ENCODE results near the genes FPR2 and ZNF766.

- PRO-cap, 4 experiments: no peak in any of the 4 experiments
- RAMPAGE, long total RNA, 4 experiments: no peak in any of the 4 experiments
Measured at GRCh38 chr19:51467712-51468738, 9.8 kb upstream of the SIGLEC8 start.

- PRO-cap, 4 experiments: no peak in any of the 4 experiments
- RAMPAGE, long total RNA, 4 experiments: no peak in any of the 4 experiments
Measured at GRCh38 chr19:51552728-51553878, 18.0 kb upstream of the ZNF175 start.

- PRO-cap, 4 experiments: no peak in any of the 4 experiments
- RAMPAGE, long total RNA, 4 experiments: no peak in any of the 4 experiments
Measured at GRCh38 chr19:51572328-51572739, 1.3 kb downstream of the ZNF175 start.

- PRO-cap, 4 experiments: no peak in any of the 4 experiments
- RAMPAGE, long total RNA, 4 experiments: no peak in any of the 4 experiments
Measured at GRCh38 chr19:51695555-51696556, 2.7 kb downstream of the SPACA6 start.

GRCh38 chr19:51725995-51726725 lies 2.4 kb upstream of the HAS1 start:
- PRO-cap, 4 experiments: no peak in any of the 4 experiments
- RAMPAGE, long total RNA, 4 experiments: no peak in any of the 4 experiments

GRCh38 chr19:51760721-51761294 lies at the start of gene FPR2:
Gene FPR2, plus strand, starts transcription at chr19:51761180.
- PRO-cap, 4 experiments: peak in 4 of 4 experiments; most common plus-strand start chr19:51760919 (in 3); most common minus-strand start chr19:51760828 (in 1)
- RAMPAGE, long total RNA, 4 experiments: start-site peak on the plus strand in 2 of 4 experiments, at chr19:51761171-51761209 at its widest, 77 to 461 reads per replicate

- PRO-cap, 4 experiments: peak in 4 of 4 experiments; most common plus-strand start chr19:51761959 (in 4); most common minus-strand start chr19:51761880 (in 2)
- RAMPAGE, long total RNA, 4 experiments: no peak in any of the 4 experiments
Measured at GRCh38 chr19:51761758-51762135, 767 bp downstream of the FPR2 start.

DNA sequence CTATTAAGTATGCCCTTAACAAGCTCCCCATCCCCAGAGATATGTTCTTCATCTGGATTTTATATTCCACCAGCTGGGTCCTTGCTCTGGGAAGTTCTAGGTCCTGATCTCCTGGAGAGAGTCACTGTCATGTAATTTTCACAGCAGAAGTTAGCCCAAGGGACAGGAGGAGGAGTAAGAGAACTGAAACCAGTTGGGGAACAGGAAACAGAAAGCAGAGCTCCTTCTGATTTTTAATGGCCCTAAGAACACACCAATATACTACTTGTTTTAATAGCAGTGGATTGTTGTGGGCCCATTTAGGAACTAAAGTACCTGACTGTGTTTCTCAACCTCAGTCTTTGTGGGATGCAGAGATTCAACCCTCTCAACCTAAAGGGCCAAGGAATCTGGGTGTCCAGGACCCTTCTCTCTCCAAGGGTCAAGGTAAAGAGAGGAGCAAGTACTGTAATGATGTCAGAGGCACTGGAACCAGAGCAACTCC lies 8.2 kb upstream of the FPR3 start:
- PRO-cap, 4 experiments: peak in 1 of 4 experiments; most common minus-strand start position 113 of the sequence (in 1)
- RAMPAGE, long total RNA, 4 experiments: no peak in any of the 4 experiments

DNA sequence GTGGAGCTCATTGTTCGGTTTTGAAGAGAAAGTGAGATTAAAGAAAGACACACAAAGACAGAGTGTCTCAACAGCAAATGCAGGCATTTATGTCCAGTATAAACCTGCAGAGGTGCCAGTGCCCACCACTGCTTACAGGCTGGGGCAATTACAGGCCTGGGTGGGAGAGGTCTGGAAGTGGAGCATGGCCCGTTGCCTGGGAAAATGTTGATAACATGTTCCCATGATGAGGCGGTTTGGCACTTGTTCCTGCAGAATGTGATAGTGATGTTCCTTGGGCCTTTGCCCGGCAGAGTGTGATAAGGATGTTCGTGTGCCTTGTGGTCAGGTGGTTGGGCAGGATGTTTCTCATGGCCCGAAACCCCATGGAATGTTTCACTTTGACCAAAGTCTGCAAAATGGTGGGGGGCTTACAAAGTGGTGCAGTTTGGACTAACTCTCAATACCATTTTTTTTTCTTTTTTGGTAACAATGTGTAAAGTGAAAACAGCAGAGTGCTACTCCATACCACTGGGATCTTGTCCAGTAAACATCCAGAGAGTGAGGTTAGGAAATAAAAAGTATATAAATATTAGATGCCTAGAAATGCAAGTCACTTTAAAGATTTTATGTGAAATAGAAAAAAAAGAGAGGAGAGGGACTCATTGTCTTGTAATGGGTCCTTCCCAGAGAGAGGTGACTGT lies 5.5 kb downstream of the FPR3 start:
- PRO-cap, 4 experiments: no peak in any of the 4 experiments
- RAMPAGE, long total RNA, 4 experiments: no peak in any of the 4 experiments

DNA sequence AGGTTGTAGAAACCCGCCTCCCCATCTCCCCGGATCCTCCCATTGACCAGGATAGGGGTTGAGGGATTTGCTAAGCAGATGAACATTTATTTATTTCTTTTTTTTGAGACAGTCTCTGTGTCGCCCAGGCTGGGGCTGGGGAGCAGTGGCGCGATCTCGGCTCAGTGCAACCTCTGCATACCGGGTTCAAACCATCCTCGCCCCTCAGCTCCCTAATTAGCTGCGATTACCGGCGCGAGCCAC lies 840 bp downstream of the PPP2R1A start:
- PRO-cap, 4 experiments: no peak in any of the 4 experiments
- RAMPAGE, long total RNA, 4 experiments: no peak in any of the 4 experiments

DNA sequence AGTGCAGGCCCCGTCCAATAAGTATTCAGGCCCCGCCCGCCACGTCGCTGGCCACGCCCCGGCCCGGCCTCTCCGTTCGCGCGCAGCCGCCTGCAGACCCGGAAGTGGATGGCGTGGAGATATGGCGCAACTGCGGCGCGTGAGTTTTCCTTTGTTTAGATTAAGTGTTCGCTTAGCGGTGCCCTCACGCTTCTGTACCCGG lies at the start of gene ZNF766:
Gene ZNF766, plus strand, starts transcription at position 95 of the 202 bp plus-strand sequence.
- PRO-cap, 4 experiments: peak in 4 of 4 experiments; most common plus-strand start position 95 of the sequence (in 4)
- RAMPAGE, long total RNA, 4 experiments: start-site peak on the plus strand in 3 of 4 experiments, centred at positions 96 to 108 of the sequence, 87 to 153 reads per replicate

- PRO-cap, 4 experiments: no peak in any of the 4 experiments
- RAMPAGE, long total RNA, 4 experiments: no peak in any of the 4 experiments
Measured at GRCh38 chr19:52601647-52602556, 31.8 kb downstream of the ZNF701 start.

- PRO-cap, 4 experiments: no peak in any of the 4 experiments
- RAMPAGE, long total RNA, 4 experiments: no peak in any of the 4 experiments
Measured at GRCh38 chr19:52723535-52724547, 11.0 kb downstream of the ZNF611 start.

DNA sequence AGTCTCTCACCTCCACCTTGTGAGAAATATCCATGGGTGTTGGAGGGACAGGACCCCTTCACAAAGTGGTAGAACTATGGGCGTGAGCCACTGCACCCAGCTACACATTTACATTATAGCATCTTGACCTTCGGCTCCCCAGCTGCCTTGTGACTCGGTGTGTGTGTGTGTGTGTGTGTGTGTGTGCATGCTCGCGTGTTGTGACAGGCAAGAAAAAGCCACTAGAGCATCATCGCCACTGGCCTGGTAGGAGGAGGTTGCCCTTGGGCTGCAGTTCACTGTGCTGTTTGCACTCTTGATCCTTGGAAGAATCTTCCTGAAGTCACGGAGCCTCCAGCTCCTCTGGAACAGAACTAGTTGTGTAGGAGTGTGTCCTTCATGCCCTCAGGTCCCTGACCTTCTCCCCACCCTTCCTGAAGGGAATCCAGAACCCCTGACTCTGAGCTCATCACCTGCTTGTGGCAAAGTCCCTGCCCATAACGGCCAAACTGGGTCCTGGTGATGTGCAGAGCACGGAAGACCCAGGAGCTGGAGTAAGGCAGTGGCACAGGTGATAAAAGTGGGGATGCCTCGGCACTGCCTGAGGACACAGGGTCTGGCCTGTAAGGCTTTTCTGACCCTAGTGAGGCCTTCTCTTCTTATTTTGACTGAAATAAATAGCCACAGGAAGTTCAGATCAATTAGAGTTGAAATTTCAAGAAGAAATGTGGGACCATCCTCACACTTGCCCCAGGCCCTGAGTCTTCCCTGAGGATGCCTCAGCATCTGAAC lies 13.9 kb upstream of the ZNF888 start:
- PRO-cap, 4 experiments: no peak in any of the 4 experiments
- RAMPAGE, long total RNA, 4 experiments: no peak in any of the 4 experiments

- PRO-cap, 4 experiments: peak in 1 of 4 experiments; most common plus-strand start chr19:53123666 (in 1); most common minus-strand start chr19:53123537 (in 1)
- RAMPAGE, long total RNA, 4 experiments: start-site peak on the minus strand in 1 of 4 experiments, at chr19:53123508-53123592 at its widest, 11 reads per replicate
Measured at GRCh38 chr19:53123483-53123781, 9.3 kb downstream of the ZNF415 start.

GRCh38 chr19:53435606-53436512 lies 4.1 kb downstream of the ZNF761 start:
- PRO-cap, 4 experiments: no peak in any of the 4 experiments
- RAMPAGE, long total RNA, 4 experiments: no peak in any of the 4 experiments

DNA sequence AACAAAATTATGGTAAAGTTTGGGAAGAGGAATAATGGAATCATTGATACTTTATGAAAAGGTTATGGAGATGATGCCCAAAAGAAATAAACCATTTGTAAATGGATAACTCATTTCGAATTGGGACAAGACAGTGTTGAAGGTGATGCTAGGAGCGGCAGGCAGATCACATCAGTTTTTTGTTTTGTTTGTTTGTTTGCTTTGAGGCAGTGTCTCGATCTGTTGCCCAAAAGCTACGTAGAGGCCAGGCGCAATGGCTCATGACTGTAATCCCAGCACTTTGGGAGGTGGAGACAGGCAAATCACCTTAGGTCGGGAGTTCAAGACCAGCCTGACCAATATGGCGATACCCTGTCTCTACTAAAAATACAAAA lies 8.0 kb upstream of the ZNF813 start:
- PRO-cap, 4 experiments: peak in 3 of 4 experiments; most common minus-strand start position 181 of the sequence (in 3)
- RAMPAGE, long total RNA, 4 experiments: no peak in any of the 4 experiments

GRCh38 chr19:53544970-53545607 lies 7.1 kb downstream of the ZNF331 start:
- PRO-cap, 4 experiments: no peak in any of the 4 experiments
- RAMPAGE, long total RNA, 4 experiments: no peak in any of the 4 experiments

GRCh38 chr19:53562949-53563263 lies 25.0 kb downstream of the ZNF331 start:
- PRO-cap, 4 experiments: no peak in any of the 4 experiments
- RAMPAGE, long total RNA, 4 experiments: no peak in any of the 4 experiments

DNA sequence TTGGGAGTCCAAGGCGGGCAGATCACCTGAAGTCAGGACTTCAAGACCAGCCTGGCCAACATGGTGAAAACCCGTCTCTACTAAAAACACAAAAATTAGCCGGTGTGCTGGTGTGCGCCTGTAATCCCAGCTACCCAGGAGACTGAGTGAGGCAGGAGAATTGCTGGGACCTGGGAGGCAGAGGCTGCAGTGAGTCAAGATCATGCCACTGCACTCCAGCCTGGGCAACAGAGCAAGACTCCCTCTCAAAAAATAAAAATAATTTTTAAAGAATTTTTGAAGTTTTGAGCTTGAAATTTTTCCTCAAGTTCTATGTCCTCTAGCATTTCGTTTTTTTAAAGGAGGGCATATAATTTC lies 35.9 kb downstream of the ZNF331 start:
- PRO-cap, 4 experiments: no peak in any of the 4 experiments
- RAMPAGE, long total RNA, 4 experiments: no peak in any of the 4 experiments